ENCODE measurements around a stretch of chr1.

GRCh38 chr1:28112579-28113378 lies 24.4 kb upstream of the EYA3 start:
- PRO-cap, result bidirectional peak, plus-strand start at chr1:28113023, minus-strand start at chr1:28112868

DNA sequence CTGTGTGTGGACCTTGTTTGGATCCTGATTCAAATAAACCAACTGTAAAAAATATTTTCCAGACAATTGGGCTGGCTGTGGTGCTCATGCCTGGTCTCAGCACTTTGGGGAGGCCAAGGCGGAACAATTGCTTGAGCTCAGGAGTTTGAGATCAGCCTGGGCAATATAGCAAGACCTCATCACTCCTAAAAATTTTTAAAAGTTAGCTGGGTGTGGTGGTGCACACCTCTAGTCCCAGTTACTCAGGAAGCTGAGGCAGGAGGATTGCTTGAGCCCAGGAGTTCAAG lies 16.7 kb downstream of the PTAFR start:
- PRO-cap, result unidirectional peak, plus-strand start at position 65 of the sequence

- PRO-cap, result unidirectional peak, plus-strand start at chr1:28249656
Observed at GRCh38 chr1:28249323-28249962, 9.9 kb upstream of the SESN2 start.

GRCh38 chr1:28448049-28448478 lies 57.8 kb upstream of the RCC1 start:
- PRO-cap, result no peak

GRCh38 chr1:28640947-28641294 lies 1.9 kb downstream of the TAF12 start:
- PRO-cap, result no peak

GRCh38 chr1:28642643-28642965 lies 263 bp downstream of the TAF12 start:
- PRO-cap, result no peak

- PRO-cap, result no peak
Observed at GRCh38 chr1:28644030-28644583, 1.2 kb upstream of the TAF12 start.

- PRO-cap, result no peak
Observed at GRCh38 chr1:29121741-29122595, 1.7 kb downstream of the TMEM200B start.

- PRO-cap, result no peak
Observed at GRCh38 chr1:29160231-29160578, 21.5 kb downstream of the SRSF4 start.

DNA sequence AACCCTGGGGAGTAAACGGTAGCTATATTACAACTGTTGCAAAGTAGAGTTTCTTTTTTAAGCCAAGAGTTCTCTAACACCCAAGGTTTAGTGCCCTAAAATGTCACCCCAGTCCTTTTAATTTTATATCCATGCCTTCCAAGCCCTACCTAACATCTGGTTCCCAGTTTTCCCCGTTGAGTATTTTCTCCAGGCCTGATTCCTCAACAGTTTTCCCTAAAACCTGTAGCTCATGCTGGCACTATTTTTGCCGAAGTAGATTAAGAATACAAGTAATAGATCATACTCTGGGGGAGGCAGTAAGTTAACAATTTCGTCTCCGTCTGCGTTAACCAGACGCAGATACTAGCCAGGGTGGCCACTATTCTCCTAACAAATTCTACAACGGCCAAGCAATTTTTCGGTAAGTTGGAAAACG lies 1.1 kb downstream of the SRSF4 start:
- PRO-cap, result no peak

- PRO-cap, result no peak
Observed at GRCh38 chr1:29223495-29224045, 7.2 kb downstream of the MECR start.

GRCh38 chr1:29237123-29237886 lies 983 bp downstream of the PTPRU start:
- PRO-cap, result bidirectional peak, plus-strand start at chr1:29237633, minus-strand start at chr1:29237469

GRCh38 chr1:29282629-29283213 lies 46.4 kb downstream of the PTPRU start:
- PRO-cap, result no peak

DNA sequence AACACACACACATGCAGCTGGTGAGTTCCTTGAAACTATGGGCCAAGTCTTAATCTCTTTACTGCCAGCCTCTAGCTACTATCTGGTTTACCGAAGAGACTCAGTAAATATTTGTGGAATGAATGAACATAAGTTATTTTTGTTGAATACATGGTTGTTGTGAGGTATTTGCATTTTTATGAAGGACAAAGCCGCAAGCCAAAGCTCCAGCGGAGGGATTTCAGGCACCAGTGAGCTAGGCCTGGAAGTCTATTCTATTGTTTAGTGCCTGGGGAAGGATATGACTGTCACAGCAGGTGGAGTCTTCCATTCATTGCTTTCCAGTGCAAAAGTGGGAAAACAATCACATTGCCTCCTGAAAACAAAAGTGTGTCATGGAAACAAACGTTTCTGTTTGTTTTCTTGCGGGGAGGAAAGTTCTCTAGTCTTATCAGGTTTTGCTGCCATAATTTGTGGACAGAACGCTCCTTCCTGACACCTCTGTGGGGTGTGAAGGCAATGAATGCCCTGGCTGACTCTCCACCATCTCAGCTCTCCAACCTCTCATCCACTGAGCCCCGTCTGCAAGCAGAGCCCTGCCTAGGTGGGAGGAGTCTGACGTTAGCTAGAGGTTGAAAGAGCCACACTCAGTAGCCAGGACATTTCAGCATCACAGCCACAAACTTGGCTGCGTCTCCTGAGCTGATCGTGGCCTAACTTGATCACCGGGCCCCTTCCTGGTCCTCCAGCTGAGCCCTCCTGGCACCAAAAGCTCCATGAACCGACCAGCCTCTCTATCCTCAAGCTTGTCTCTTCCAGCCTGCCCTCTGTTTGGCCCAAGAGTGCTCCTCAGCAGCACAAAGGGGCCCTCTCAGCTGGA lies 739.1 kb downstream of the MATN1 start:
- PRO-cap, result no peak

- PRO-cap, result no peak
Observed at GRCh38 chr1:30527322-30528248, 195.8 kb downstream of the MATN1 start.

DNA sequence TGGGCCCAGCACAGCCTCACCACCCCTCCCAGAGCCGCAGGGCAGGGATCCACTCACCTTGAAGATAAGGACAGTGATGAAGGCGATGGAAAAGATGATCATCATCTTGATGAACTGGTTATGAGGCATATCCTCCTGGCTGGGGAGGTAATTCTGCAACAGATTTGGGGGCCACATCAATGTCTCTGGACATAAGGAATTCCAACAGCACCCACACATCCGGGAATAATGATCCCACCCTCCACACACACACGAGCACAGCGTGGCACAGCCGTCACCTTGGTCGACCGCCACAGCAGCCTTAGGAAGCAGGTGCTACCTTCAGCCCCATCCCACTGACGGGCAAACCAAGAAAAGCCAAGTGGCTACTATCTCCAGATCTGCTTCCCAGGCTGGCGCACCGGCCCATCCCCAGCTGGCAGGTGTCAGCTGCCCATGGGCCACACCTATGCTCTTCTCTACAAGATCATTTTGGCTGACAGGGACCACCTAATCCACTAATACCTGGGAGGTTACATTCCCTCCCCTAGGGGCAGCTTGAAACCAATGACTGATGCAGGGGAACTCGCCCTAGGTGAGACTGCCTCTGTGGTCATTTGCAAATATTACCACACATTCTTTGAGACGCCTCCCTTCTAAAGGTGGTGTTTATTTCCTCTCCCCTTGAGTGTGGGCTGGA lies 14.3 kb upstream of the MATN1 start:
- PRO-cap, result no peak

DNA sequence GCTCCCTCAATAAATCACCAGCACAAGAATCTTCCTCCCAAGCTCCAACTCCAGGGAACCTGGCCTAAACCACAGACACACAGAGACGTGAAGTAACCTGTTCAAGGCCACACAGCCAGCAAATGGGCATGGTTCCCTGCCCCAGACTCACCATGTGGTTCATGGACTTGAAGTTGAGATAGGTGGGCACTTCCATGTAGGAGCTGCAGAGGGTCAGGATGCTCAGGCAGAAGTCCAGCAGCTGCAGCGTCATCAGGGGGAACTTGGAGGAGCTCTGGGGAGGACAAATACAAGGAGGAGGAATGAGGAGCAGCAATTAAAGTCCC lies 15.4 kb upstream of the MATN1 start:
- PRO-cap, result no peak

DNA sequence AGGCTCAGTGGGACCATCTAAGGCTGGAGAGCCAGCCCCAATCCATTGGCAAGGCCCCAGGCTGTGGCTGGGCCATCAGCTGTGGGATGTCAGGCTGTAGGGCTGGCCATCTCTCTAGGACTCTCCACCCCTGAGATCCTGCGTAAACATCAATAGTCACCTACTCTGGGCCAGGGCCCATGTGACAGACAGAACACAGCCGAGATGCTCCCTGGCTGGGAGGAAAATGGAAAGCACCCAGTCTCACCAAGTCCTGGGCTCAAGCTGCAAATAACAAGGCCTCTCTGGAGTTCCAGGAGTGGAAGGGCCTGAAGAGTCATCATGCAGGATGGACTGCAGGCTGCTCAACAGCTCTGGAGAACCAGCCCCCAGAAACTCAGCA lies 7.4 kb downstream of the SDC3 start:
- PRO-cap, result no peak

GRCh38 chr1:30912817-30913413 lies 4.4 kb upstream of the SDC3 start:
- PRO-cap, result no peak

DNA sequence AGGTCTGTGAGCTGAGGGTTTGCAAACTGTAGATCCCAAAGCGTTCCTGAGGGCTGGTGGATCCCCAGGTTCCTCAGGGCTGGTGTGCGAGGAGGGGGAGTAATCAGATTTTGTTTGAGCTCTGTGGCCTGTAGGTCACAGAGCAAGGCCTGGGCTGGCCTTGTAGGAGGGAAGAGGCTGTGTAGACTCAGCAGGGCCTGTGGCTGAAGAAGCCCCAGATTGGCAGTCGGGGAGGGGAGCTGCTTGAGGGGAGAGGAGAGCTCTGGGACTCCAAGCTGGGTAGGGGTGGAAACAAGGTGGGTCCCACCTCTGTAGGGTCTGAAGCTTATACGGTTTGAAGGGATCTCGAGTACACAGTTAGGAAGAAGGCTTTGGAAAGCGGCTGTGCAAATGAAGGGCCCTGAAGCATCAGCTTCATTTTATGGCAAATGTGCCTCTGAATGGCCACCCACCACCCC lies 5.1 kb upstream of the SDC3 start:
- PRO-cap, result no peak

Data from cardiac septum (tissue), 1 donor.